Paraaortic lymph node (tissue), 1 donor: ENCODE data around the gene DNAJB14.

- PRO-cap: no peak
These were observed 758.5 kb downstream of the PDHA2 start for GRCh38 chr4:96598388-96598759.

- PRO-cap: no peak
These were observed 1105.6 kb downstream of the STPG2 start for GRCh38 chr4:97037604-97038088.

GRCh38 chr4:97337650-97337996, 805.7 kb downstream of the STPG2 start:
- PRO-cap: no peak

DNA sequence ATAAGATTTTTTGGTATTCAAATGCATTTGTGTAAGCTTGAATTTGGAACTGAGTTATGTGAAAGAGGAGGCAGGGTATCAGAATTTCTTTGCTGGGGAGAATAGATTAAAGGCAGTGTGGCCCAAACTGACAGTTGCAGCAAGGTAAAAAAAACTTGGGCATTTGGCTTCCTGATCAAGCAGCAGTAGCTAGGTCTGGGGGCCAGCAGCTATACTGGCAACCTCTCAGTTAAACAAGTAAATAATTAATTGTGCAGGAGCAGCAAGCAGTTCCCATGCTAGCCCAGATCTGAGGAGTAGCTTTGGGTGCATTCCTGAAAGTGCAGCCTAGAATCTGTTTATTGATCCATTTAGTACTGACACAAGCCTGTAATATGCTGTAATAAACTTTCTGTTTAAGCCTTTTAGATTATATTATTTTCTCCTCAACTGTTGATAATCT, 276.5 kb downstream of the STPG2 start:
- PRO-cap: no peak

DNA sequence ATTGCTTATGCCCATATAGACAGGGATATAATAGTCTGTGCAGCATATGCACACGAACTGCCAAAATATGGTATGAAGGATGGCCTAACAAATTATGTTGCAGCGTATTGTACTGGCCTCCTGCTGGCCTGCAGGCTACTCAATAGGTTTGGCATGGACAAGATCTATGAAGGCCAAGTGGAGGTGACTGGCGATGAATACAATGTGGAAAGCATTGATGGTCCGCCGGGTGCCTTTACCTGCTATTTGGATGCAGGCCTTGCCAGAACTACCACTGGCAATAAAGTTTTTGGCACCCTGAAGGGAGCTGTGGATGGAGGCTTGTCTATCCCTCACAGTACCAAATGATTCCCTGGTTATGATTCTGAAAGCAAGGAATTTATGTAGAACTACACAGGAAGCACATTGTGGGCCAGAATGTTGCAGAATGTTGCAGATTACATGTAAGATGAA, 117.7 kb downstream of the STPG2 start:
- PRO-cap: no peak

GRCh38 chr4:98315694-98316341, 54.6 kb downstream of the RAP1GDS1 start:
- PRO-cap: no peak

DNA sequence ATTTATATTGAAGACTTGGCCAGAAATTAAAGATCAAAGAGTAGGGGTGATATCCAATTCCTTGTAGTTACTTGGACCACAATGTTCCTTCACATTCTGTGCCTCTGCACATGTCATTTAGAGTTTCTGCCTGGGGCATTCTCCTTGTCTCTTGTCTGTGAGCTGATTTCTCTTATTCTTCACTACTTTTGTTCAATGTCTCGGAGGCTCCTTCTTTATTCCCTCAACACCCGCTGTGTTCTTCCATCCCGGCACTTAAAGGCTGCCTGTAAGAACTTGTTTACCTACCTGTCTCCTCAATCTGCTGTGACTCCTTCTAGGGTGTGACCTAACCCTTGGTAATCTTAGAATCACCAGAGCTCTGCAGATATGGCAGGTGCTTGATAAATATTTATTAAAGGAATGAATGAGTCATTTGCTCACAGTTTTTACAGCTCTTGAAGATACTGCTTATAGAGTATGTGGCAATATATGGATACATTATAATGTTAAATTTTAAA, 3.2 kb upstream of the TSPAN5 start:
- PRO-cap: no peak

DNA sequence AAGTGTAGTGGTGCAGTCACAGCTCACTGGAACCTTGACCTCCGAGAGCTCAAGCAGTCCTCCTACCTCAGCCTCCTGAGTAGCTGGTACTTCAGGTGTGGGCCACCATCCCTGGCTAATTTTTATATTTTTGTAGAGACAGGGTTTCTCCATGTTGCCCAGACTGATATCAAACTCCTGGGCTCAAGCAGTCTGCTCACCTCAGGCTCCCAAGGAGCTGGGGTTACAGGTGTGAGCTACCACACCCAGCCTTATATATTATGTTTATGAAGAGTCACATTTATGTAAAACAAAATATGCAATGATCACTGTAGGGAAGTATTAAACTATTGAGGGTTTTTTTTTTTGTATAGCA, 37.2 kb downstream of the ADH5 start:
- PRO-cap: no peak

- PRO-cap: no peak
These were observed 1.6 kb downstream of the ADH4 start for GRCh38 chr4:99142518-99142903.

DNA sequence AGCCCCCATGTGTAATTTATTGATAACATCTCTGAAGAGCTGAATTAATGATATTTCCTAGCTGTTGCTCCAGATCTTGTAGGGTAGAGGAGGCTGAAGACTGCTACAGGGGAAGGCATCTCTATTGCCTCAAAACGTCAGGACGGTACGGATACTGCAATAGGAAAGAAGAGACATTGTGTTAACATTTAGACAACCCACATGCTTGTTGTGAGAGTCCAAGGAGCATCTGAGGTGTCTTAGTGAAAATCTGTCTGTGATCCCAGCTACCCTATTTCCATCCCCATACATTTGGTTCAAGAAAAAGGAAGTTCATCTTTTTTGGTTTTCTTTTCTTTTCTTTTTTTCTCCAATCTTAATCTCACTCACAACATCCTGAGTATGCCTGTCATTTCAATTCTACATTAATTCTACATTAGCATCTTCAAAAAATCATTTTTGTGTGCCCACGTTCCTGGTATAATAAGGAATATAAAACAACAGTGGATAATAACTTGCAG, 13.4 kb downstream of the ADH1B start:
- PRO-cap: no peak

DNA sequence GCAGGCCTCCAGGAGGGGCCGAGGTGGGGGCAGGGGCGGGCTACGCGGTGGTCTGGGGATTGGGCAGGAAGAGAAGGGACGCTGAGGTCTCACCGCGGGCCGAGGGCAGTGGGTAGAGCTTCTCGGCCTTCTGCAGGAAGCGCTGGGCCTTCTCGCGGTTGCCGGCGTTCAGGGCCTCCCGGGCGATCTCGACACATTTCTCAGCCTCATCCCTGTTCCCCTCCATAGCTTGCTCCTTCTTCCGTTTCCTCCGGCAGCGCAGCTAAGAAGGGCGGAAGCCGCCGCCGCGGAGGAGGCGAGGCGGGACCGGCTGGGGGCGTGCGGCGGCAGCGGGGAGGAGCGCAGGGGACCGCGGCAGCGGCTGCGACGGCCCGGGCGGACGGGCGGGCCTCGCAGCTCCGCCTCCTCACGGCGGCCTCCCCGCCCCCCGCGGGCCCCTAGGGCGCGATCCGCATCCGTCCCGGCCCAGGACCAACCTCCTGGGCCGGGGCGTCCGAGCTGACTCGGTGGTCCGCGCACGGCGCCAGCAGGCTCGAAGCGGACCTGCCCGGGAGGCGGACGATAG, at the start of gene DNAJB14:
TSS of gene DNAJB14 (minus strand) at position 273 of the 565 bp plus-strand sequence.
- PRO-cap: bidirectional peak, plus-strand start at position 323 of the sequence, minus-strand start at position 250 of the sequence

GRCh38 chr4:99946911-99947638, 657 bp upstream of the DNAJB14 start:
- PRO-cap: no peak

GRCh38 chr4:100022077-100022416, 72.0 kb upstream of the H2AZ1 start:
- PRO-cap: no peak

- PRO-cap: unidirectional peak, plus-strand start at chr4:100430658
These were observed 87.4 kb downstream of the EMCN start for GRCh38 chr4:100430257-100430940.

GRCh38 chr4:100519244-100519523, 1.4 kb upstream of the EMCN start:
- PRO-cap: no peak

- PRO-cap: no peak
These were observed 377.7 kb upstream of the EMCN start for GRCh38 chr4:100895445-100896040.

DNA sequence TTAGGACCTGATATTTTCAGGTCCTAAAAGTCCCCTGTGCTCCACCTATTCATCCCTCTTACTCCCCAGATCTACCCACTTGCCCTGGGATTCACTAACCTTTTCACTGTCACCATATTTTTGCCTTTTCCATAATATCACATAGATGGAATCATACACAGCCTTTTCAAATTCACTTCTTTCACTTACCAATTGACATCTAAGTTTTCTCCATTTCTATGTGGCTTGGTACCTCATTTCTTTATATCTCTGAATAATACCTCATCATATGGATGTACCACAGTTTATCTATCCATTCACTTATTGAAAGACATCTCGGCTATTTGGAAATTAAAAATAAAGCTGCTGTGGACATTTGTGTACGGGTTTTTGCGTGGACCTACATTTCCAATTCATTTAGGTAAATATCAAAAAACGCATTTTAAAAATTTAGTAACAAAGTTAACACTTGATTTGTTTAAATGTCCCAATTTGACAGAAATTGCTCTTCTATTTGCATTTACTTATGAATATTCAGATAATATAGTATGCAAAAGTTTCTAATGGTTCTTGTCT, 70.2 kb downstream of the PPP3CA start:
- PRO-cap: no peak

DNA sequence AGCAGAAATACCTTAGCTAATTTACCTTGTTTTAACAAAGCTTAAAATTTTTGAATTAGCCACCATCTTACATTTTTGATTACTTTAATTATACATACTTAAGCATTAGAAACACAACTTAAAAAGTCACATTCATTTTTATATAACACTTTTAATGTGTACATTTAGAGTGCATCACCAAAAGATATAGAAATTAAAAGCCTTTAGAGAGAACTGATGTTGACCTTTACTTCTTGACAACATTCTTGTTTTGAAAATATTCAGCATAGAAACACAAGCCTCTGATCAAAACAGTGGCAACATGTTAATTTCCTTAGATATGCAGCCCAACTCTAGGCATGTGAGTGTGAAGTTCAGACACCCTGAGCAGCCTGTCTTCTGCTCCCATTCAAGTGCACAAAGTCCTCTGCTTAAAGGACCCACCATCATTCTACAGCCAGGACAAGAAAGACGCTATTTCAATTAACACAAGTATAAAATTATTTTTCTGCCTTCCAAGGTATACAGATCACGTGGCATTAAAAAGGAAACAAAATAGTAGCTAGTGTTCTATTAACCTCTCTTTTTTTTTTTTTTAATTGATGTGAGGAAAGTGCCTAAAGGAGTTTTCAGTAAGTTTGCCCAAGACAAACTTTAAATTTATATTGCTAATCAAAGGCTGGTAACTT, 60.0 kb downstream of the PPP3CA start:
- PRO-cap: no peak

DNA sequence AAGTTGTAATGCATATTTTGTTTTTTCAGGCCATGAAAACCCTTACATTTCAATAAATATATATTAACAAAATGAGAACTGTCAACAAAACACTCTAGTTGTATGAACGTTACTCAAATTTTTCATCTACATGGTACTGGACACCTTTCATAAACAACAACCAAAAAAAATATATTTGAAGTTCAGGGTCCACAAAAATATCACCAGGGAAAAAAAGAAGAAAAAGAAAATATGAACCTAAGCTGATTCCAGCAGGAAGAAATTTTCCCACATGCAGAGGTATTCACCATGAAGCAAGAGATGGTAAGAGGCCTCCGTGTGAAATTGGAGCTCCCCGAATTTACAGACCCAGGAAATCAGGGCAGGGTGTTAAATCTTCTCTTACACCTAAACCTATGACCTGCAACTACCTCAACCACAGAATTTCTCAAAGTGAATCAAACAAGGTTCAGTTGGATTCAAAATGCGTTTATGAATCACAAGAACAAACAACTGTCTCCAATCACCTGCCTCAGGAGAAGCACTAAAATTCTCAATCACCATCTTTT, 19.5 kb downstream of the PPP3CA start:
- PRO-cap: no peak

DNA sequence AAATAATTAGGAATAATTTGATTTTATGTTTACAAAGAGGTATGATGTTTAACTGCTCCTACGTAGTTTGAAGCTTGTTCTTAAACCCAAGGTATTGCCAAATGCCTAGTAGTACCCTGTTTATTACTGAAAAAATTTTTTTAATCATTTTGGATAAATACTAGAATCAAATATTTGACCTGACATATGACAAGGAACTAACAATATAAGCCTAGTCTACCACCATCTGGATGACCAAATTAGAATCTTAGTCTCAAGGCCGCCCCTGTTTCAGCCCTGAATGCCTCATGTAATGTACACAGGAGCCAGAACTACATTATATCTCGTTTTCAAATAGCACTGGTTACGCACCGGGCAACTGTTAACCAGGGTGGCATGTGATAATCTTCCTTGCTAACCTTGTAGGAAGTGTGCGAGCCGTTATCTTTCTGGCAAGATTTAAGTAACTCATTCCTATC, 1.6 kb downstream of the SLC39A8 start:
- PRO-cap: no peak